HEK293 (cell line): ENCODE results near the gene MYO1G.

DNA sequence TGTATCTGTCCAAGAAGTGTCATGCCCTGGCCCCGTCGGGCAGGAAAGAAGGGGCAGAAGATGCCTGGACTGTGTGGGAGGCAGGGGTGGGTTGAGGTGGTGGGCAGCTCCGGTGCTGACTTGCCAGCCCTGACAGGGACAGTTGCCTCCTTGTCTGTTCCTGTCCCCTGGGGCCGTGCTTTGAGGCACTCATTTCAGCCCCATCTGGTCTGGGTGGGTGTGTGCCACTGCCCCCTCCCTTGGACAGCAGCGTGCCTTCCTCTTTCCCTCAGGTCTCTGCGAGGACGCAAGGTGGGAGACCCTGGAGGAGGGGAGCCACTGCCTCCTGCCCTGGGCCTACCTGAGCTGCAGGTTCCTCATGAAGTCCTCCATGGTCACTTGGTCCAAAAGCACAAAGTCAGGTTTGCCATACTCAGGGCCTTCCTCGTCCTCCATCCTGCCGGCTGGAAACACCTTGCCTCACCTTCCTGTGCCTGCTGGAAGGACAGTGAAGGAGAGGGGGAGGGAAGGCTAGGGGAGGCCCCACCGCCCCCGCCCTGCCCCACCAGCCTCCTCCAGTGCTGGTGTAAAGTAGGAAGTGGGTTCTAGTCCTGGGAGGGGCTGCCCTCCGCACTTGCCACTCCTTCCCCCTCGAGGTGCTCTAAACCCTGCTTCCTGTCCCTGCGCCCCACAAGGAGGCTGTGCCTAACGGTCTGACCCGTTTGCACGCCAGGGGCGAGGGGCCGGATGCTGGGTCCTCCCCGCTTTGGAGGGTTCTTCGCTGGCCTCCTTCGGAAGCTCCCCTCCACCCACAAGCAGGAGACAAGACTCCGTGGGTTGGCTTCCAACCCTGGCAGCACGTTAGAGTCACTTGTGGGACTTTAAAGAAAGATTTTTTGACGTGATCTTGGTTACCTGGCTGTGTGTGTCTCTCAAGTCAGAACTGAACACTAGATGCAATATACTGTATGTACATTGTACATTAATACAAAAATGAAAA is at the start of gene MYO1G:
TSS of gene MYO1G (minus strand) at position 489 of the 979 bp plus-strand sequence.
- PRO-cap, result no peak
- RRBS, 2 experiments, result no CpG with 5 or more reads among the region's 25 CpGs

DNA sequence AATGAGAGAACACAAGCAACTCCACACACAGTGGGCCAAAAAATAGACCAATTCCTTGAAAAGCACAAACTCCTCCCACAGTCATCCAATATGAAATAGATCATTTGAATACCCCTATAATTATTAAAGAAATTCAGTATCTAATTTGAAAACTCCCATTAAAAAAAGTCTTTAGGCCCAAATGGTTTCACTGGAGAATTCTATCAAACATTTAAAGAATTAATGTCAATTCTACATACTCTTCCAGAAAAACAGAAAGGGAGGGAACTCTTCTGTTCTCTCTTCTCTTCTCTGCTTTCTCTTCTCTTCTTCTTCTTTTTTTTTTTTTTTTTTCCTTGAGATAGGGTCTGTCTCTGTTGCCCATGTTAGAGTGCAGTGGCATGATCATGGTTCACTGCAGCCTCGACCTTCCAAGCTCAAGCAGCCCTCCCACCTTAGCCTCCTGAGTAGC is 42.7 kb downstream of the CCM2 start:
- PRO-cap, result no peak
- RRBS, 2 experiments, result no CpG with 5 or more reads among the region's 1 CpG

DNA sequence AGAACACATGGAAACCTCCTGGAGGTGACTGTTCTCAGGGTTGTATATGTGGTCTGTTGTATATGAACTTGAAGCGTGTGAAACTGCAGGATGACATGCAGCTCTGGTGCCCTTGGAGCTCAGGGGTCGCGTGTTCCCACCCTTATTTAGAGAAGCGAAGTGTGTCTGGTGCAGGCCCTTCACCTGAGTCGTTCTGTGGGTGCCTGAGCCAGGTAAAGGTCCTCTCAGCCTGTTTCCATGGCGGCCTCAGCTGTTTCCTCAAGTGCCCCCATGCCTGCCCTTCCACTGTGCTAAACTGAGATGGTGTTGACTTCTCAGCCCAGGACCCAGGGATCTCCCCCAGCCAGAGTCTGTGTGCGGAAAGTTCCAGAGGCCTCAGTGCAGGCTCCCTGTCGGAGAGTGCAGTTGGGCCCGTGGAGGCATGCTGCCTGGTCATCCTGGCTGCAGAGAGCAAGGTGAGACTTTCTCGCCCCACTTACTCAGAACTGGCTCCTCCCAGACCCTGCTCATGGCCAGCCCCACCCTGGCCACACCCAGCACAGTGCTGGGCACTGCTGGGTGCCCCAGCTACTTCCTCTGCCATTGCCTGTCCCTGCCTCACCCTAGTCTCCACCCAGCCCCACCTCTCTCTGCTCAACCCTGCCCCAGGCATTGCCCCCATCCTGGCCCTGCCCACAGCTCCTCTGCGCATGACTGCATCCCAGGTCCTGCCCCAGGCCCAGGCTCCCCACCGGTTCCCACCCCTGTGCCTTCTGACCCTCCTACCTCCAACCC is 20.5 kb downstream of the NACAD start:
- PRO-cap, result no peak
- RRBS, 2 experiments, result no CpG with 5 or more reads among the region's 12 CpGs

DNA sequence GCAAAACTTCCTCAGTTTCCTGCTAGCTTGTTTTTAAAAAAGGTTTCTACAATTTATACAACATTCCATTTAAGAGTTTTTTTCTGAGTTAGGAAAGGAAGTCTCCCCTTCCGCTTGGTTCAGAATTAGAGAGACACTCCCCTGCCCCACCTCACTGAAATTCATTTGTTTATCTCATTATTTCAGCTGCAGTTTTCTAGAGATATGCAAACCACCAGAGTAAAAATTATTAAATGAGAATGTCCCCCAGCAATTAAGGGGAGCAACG is 82.8 kb downstream of the RAMP3 start:
- PRO-cap, result no peak
- RRBS, 2 experiments, result no CpG with 5 or more reads among the region's 2 CpGs

DNA sequence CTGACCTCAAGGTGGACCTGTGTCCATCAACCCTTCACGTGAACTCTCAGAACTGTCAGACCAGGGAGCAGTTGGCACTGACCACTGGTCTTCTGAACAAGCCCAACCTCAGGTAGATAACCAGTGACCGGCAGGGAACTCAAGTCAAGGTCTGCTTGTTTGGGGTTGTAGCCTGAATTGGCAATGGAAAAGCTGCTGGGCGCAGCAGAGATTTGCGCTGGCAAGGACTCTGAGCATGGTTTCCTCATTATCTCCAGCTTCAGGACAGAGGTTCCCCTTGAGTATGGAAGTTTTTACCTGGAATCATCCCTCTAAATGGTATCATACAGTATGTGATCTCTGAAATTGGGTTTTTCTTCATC is 96.7 kb downstream of the ADCY1 start:
- PRO-cap, result no peak
- RRBS, 2 experiments, result no CpG with 5 or more reads among the region's 4 CpGs

DNA sequence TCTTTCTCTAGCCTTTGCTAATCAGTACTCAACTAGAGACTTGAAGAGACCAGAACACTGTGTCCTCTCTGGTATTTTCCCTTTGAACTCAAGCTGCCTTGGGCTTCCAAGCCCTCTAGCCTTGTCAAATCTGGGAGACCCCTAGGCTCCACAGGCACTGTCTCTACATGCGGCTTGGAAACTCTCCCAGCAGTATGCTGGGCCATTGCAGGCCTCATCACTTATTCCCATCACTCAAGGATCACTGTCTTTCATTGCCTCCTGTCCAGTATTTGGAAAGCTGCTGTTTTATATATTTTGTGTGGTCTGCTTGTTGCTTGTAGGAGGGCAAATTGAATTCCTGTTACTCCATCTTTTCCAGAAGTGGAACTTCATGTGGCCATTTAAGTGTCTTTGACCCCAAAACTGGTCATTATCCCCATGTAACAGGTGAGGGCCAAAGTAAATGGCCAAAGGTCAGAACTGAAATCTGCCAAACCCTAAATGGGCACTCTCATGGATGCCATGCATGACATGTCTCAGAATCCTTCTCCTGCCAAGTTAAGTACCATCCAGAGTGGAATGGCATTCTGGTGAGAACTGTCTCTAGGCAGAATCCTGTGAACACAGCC is 120.9 kb downstream of the ADCY1 start:
- PRO-cap, result no peak
- RRBS, 2 experiments, result no CpG with 5 or more reads among the region's 1 CpG

DNA sequence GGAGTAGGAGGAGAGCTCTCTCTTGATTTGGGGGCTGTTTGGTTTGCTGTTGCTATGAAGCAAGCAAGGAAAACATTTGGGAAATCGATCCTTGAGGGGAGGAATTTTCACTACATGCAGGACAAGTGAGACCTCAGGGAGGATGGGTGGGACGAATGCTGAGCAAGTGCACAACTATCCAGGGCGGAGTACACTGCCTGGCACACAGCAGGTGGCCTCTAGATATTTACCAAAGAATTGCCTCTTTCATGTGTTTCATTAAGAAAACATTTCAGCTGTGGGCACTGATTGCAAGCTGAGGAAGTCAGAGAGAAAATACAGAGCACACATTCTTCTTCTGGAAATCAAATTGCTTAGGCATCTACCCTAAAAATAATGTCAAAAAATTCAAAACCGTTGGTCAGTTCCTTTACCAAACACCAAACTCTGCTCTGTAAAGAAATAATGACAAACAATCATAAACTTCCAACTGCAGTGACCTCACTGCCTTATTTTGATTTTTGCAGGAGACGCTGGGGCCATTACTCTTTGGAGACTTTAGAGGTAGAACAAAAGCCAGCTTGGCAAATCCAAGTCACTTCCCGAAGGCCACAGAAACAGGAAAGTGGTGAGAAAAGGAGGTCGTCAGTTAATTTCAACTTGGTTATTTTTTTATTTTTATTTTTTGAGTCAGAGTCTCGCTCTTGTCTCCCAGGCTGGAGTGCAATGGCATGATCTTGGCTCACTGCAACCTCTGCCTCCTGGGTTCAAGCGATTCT is 2.6 kb upstream of the IGFBP1 start:
- PRO-cap, result no peak
- RRBS, 2 experiments, result no CpG with 5 or more reads among the region's 9 CpGs

GRCh38 chr7:45977973-45978830 is 57.1 kb upstream of the IGFBP3 start:
- PRO-cap, result no peak
- RRBS, 2 experiments, result no CpG with 5 or more reads among the region's 11 CpGs

DNA sequence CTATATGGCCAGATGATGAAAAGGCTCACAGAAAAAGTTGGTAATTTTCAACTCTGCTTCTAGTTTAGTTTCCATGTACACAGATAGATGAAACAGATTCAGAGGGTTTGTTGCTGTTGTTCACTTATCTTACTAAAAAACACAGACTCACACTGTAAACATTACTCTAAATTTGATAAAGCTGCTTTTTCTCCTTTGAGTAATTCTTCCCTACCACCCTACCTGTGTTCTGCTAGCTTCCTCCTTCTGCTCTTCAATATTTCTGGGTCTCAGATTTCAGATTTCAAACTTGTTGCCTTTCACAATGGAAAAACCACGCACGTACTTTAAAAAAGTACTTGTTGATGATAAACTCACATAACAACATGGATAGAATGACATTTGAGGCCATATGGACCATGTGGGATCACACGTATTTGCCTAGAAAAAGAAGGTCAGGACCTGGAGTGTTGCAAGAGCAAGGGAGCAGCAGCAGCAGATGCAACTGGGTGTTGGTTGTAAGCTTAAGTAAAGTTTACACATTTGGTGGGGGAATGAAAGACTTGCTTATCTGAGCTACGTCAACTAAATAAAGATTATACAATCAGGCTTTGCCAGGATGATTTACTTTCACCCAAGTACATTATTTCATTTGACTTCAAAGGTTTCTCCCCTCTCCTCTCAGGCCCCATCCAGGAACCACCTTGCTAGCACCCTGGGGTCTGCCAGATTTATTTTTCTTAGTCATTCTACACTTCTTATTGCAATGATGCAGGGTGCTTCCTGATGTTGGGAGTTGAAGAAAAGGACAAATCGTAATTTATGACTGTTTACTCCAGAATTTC is 591.7 kb upstream of the IGFBP3 start:
- PRO-cap, result no peak
- RRBS, 2 experiments, result no CpG with 5 or more reads among the region's 5 CpGs

- PRO-cap, result no peak
- RRBS, 2 experiments, result no CpG with 5 or more reads among the region's 7 CpGs
Observed at GRCh38 chr7:46568955-46569743, 648.1 kb upstream of the IGFBP3 start.

DNA sequence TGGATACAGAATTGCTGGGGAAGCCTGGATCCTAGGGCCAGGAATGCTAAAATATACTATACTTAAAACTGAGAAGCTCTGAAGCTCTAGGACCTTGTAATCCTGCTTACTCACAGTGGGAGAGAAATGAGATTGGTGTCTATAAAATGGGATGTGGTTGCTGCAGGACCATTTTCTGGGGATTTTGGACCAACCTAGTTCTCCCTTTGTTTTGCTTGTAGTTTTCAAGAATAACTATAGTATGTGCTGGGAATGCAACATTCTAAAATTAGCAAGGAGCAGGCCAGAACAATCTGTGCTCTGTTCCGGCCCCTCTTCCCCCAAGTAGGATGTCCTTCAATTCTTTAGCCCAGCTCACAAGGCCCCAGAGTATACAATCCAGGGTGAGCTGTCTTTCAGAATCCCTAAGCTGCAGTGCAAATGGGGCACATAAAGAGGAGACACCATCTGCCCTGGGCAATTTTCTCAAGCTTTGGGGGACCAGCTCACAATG is 809.2 kb downstream of the TNS3 start:
- PRO-cap, result no peak
- RRBS, 2 experiments, result no CpG with 5 or more reads among the region's 1 CpG

- PRO-cap, result no peak
- RRBS, 2 experiments, result no CpG with 5 or more reads among the region's 7 CpGs
Observed at GRCh38 chr7:47285861-47286208, 296.1 kb downstream of the TNS3 start.

- PRO-cap, result no peak
- RRBS, 2 experiments, result no CpG with 5 or more reads among the region's 7 CpGs
Observed at GRCh38 chr7:47308715-47309431, 273.0 kb downstream of the TNS3 start.

DNA sequence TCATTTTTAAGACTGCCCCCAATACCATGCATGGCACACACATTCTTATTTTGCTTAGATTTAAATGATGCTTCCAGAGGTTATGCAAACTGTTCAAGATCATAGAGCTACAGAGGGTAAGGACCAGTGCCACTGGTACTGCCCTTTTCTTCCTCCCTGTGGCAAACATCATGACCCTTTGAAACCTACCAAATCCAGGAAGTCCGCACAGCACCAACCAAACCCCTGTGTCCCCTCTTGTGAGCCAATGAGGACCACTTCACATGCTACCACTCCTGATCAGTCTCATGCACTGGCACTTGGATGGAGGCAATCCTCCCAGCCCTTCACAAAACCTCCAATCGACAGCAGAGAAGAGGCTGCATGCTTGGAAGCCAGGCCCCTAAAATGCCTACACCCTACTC is 248.0 kb downstream of the TNS3 start:
- PRO-cap, result no peak
- RRBS, 2 experiments, result no CpG with 5 or more reads among the region's 2 CpGs

- PRO-cap, result no peak
- RRBS, 2 experiments, result no CpG with 5 or more reads among the region's 6 CpGs
Observed at GRCh38 chr7:47340490-47341218, 241.3 kb downstream of the TNS3 start.

DNA sequence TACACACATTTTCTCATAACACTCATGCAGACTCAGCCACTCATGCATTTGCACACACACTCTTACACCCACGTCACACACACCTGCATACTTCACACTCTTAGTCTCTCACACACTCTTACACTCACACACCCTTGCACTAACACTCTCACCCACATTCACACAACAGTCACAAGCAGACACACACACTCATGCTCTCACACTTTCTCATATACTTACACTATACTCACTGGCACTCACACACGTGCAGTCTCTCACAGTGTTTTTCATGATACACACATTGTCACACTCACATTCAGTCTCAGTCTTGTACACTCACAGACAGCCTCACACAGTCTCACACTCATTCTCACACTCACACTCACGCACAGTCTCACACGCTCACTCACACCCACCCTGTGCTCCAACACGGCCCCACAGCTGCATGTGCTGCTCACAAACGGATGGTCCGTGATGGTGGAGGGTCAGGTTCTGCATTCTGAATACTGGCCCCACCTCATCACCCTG is 229.8 kb downstream of the TNS3 start:
- PRO-cap, result no peak
- RRBS, 2 experiments, result no CpG with 5 or more reads among the region's 7 CpGs

GRCh38 chr7:47471828-47472316 is 110.0 kb downstream of the TNS3 start:
- PRO-cap, result no peak
- RRBS, 2 experiments, result no CpG with 5 or more reads among the region's 4 CpGs

GRCh38 chr7:47557721-47558208 is 24.1 kb downstream of the TNS3 start:
- PRO-cap, result no peak
- RRBS, 2 experiments, result no CpG with 5 or more reads among the region's 10 CpGs

DNA sequence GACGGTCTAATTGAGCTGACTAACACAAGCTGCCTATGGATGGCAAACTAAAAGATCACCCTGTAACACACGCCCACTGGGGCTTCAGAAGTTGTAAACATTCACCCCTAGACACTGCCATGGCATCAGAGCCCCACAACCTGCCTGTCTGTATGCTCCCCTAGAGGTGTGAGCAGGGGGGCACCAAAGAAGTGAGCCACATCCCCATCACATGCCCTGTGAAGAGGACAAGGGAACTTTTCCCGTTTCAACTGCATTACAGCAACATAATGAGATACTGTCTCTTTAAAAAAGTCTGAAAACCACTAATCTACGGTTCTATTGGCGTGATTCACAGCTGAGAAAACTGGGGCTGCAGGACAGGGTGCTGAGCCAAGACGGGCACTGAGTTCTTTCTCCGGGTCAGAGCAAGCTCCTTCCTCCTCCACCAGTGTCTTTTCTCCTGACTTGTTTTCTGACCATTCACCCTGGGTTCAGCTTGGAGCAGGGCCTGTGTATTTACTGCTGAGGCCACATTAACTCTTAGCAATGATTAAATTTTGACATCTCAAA is 18.8 kb upstream of the TNS3 start:
- PRO-cap, result no peak
- RRBS, 2 experiments, result no CpG with 5 or more reads among the region's 7 CpGs

GRCh38 chr7:47647189-47647811 is 65.4 kb upstream of the TNS3 start:
- PRO-cap, result no peak
- RRBS, 2 experiments, result no CpG with 5 or more reads among the region's 6 CpGs